ENCODE measurements around a stretch of chr1.

GRCh38 chr1:64746322-64746677, 1.4 kb downstream of the RAVER2 start:
- PRO-cap = no peak

- PRO-cap = no peak
Measured at GRCh38 chr1:64871465-64872030, 94.8 kb downstream of the JAK1 start.

DNA sequence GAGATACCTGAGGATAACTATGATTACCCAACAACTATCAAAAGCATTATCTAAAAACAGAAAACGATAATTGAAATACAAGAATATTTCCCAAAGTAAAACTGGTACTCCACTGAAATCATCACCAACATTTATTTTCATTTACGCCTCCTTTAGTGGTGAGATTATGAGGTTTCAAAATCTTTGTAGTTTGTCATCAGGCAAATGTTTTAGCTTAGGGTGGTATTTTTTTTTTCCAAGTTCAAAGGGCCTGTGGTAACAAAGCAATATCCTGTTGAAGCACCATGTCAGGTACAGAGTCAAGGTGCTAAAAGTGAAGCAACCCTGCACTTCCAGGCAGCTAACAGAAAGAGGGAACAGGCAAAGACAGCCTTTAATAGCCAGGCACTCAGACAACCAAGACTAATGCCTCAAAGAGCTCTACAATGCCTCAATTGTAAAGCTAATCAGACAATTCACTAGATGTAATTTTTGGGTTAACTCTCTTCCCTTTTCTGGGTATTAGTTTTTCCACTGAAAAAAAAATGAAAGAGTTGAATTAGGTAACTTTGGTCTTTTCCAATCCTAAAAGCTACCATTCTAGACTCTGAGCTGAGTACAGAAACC, 89.1 kb downstream of the JAK1 start:
- PRO-cap = no peak

- PRO-cap = no peak
Measured at GRCh38 chr1:64925593-64925821, 40.8 kb downstream of the JAK1 start.

DNA sequence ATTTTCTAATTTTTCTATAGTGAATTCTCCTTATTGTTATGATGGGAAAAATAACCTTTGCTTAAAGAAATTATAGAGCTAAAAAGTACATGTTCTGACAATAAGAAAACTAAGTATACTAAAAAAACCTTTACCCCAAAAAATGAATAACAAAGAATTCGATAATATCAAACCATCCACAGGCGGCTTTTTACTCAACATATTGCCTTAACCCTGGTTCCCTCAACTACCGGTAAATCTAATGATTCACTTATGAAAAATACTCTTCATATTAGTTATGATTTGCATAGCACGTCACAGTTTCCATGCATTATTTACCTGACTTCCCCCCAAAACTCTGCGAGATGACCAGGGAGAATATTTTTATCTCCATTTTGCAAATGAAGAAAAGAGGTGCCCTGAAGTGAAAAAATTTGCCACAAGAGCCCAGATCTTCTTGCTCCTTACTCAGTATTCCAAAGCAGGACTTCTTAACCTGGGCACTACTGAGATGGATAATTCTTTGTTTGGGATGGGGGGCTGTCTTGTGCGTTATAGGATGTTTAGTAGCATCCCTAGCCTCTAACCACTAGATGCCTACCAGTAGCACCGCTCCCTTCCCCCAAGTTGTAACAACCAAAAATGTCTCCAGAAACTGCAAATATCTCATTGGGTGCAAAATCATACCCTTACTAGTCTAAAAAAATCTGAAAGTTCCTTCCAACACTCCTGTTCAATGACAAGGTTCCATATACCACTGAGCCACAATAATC, 2.8 kb downstream of the JAK1 start:
- PRO-cap = no peak

DNA sequence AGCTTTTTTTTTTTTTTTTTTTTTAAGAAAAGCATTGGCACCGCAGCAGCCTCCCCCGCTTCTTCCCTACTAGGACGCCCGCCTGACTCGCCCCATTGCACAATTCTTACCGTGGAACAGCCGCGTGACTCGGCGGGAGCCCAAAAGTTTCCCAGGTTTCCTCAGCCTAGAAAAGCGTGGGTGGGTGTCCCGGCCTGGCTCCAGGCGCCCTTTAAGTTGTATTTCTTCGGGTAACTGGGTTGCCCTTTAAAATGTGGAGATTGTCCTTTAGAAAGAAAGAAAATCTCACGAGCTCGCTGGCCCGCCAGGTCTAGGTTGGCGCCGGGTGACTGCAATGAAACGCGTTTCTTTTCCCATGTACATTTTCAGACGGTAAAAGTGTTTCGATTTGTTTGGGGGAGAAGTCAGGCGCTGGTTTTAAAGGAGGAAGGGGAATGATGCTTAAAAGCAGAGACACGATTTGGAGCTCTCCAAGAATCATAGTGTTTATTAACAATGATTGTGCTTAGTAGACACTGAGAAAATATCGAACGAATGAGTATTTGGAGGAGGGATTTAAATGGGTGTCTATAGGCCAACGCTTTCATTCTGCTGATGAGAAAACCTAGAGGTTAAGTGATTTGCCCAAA, 36.8 kb upstream of the JAK1 start:
- PRO-cap = bidirectional peak, plus-strand start at position 171 of the sequence, minus-strand start outside the sequence

DNA sequence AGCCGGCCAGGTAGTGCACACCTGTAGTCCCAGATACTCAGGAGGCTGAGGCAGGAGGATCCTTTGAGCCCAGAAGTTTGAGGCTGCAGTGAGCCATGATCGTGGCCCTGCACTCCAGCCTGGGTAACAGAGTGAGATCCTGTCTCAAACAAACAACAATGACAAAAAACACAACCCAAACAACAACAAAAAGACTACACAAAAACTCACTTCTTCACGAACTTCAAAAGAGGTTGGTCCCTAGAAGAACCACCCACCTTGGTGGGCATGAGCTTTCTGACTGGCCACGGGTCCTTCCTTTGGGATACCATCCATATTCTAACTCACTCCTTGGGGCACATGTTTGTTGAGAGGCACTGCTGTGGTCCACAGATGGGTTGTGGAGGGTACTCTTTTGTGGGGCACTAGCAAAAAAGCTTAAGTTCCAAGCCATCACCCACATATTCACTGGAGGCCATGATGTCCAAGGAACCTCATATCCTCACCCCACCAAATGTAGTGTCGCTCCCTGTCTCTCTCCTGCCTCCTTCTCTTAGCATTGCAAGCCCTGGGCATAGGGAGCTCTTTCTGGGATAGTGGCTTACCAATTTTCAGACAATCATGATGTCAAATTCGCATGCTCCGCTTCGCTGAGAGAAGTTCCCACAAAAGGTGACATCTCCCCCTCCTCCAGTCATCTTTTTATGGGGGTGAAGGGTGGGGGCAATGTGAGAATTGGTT, 83.1 kb upstream of the JAK1 start:
- PRO-cap = no peak

DNA sequence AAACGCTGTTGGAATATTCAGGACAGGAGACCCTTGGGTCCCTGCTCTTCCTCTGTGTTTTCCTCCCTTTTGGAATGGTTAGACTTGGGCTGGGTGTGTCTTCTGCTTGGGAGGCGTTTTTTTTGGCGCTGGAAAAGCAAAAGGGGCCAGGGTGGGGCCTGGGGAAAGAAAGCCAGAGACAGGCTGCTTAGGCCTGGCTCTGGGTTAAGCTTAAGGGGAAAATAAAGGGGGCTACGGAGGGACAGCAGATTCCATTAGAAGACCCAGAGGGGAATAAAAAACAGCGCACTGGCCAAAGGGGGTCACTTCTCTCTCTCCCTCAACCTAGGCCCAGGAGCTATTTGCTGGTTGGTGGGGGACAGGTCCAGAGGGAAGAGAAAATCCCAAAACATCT, 82.4 kb upstream of the AK4 start:
- PRO-cap = no peak

GRCh38 chr1:65164856-65165097, 16.8 kb downstream of the AK4 start:
- PRO-cap = no peak

DNA sequence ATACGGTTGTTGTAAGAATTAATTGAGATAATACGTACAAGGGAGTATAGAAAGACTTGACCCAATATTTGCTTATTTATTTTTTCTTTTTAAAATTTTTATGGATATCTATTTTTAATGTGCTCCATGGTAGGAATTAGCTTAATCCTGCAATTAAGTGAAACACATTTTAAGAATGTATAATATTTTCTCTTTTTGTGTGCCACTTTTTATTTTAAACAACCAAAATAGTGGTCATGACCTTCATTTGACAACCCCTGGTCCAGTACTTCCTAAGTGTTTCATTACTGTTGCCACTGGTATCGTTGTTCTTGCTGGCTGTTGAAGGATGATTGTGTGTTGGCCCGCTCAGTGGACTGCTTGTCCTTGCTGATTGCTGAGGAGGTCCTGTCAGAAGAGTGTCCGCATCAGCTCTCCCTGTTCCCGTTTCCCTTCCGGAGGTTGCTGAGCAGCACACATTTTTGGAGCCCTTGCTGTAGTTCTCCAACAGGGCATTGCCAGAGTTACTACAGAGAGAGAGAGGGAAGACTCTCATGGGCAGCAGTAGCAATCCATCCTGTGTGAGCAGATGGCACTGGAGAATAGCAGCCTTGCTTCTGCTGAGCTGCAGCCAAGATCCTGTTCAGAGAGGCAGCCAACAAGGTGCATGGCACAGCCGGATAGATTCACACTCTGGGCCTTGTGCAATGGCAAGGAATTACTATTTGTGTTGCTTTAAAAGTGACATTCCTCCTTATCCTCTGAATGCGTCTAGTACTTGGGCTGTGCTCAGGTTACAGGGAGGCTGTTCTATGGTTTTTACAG, 27.0 kb downstream of the AK4 start:
- PRO-cap = no peak

GRCh38 chr1:65429790-65430393, 9.4 kb downstream of the LEPR start:
- PRO-cap = no peak

DNA sequence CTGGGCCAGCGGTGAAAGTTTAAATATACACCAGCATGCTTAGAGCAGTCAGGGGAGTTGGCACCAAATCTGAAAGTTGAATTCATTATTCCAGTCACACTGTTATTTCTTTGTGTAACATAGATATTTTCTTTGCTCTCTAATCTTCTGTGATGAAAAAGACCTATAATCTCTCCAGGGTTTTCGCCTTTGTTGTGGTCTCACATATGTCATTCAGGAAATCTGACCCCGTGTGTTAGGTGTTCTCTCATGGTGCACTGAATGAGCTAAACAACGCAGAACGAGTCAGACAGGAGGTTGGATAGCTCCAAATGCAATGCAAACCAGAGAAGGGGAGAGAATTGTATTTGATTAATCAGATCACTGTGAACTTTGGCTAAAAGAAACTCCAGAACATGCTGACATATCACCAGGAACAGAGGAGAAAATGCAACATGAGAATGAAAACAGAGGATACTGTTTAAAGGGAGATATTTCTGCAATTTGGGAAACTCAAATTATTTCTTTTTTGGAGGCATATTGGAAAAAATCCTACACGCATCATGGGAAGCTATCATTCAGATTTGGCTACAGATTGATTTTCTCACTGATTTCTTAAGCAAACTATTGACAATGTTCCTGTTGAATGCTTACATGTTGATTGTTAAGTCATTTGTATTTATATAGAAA, 364.5 kb upstream of the SGIP1 start:
- PRO-cap = no peak

GRCh38 chr1:66271243-66271788, 262.6 kb upstream of the SGIP1 start:
- PRO-cap = bidirectional peak, plus-strand start at chr1:66271489, minus-strand start at chr1:66271331

DNA sequence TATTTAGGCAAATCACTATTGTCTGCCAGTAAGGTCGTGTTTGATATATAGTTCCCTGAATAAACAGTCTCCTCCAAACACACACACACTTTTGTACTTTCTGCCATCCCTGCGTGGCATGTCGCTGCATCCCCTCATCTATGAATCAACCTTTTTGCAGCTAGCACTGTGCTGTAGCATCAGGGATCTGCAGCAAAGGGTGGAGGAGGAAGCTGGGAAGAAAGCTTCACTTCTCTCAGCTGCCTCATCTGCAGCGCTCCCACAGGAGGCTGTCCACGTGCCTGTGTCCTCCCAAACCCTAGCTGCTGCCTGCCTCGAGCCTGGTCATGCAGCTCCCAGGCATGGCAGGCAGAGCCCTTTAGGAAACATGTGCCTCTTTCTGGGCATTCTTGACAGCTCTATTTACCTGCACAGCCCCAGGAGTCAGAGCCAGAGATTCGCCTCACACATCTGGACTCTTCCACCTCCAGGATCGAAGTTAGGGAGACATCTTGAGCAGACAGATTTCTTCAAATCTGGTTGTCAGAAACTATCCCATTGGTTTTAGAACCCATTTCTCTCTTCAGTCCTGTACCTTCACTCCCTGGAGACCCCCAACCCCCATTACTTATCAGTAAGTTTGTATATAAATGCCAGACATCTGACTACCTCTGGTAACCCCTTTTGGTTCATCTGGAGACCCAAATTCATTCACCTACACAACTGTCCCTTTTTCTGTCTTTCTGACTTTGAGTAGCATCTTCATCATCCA, 262.0 kb upstream of the SGIP1 start:
- PRO-cap = no peak

DNA sequence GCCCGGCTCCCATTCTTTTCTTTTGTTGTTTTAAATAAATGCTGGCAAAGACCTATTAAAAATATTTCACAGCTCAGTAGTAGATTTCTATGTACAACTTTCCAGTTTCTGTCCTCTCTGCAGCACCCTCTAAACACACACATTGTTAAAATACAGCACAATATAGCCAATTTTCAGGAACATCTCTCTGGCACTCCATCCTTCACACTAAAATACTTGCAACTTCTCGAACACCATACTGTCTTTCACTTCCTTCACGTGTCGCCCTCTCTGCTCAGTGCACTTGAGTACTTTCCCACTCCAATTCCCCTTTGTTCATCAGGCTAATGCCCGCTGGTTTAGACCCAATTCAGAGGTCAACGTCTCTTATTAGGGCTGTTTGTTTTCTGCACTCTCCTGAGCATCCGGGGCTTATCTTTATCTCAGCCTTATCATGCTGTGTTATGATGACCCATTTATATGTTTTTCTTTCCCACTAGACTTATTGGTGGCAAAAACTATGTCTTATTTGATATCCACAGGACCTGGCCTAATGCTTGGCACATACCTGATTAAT, 238.2 kb upstream of the SGIP1 start:
- PRO-cap = no peak

DNA sequence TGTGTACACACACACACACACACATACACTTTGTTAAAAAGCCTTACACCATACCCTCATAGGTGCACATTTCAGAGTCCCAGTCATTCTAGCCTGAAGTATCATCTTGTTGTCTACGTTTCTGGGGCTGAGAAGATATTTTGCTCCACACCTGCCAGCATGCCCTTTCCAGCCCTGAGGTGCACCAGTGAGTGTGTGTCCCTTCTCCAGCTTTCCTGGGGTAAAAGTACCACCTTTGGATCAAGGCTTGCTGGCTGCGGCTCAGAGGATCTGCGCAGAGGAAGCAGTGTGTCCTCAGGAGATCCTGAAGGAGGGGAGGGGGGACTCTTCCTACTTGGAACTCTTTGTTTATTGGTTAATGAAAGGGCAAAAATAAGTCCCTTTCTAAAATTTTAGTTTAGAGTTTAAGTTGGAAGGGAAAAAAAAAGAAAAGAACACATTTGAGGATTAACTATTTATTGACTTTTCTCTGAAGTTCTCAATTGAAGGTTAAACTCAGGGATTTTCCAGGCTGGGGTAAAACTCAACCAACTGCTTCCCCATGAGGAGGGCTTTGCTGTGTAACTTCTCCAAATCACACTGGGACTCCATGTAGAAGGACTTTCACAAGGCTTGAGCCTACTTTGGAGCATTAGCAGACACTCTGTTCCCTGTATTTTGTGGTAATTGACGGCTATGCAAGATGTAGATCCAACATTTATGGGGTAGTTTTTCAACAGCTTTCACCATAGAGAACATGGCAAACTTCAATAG, 200.3 kb upstream of the SGIP1 start:
- PRO-cap = no peak

GRCh38 chr1:66337335-66337855, 196.6 kb upstream of the SGIP1 start:
- PRO-cap = no peak

- PRO-cap = no peak
Measured at GRCh38 chr1:66353929-66354956, 179.7 kb upstream of the SGIP1 start.

- PRO-cap = no peak
Measured at GRCh38 chr1:66388880-66389352, 145.0 kb upstream of the SGIP1 start.

GRCh38 chr1:66395669-66395967, 138.3 kb upstream of the SGIP1 start:
- PRO-cap = no peak